Melanocyte of skin (primary cell): ENCODE data around the gene GJE1.

DNA sequence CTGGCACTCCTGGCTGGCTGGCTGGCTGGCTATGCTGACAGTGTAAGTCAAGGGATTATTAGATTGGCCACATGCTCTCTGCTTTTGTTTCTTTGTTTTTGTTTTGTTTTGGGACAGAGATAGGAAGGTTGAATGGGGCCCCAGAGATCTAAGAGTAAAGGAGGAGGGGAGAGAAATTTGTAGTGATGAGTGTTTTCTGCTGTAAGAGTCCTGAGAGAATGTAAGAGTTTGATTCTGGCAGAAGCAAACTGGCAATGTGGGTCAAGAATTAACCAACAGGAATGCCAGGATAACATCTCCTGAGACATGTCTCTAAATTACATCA, at the start of gene GJE1:
Gene GJE1, plus strand, starts transcription at position 73 of the 325 bp plus-strand sequence.
- CAGE, long polyA plus RNA, 2 experiments: no peak in any of the 2 experiments

DNA sequence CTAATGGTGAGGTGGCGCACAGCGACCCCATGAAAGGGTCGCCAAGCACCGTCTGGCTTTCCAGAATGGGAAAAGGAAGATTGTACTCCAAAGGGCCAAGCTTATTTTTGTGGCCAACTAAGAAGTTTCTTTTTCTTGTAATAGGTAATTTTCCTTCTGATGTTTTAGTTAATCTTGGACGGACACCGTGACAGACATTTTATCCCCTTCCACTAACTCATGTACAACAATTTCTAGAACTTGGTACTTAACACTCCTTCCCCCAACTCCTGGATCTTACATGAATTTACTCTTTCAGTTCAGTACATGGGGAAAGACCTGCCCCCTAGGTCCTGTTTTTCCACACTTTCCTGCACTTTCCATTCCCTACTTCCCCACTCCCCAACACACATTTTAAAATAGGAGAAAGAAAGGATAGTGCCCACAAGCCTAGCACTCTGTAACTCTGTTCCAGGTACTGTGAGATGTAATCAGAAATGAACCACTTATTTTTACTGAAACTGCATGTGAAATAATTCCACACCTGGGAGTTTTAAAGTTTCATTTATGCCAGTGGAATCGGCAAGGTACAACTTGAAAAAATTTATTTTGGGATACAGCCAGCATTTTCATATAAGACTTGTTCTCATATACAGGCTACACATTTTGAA, 1.3 kb downstream of the ADGRG6 start:
- CAGE, long polyA plus RNA, 2 experiments: no peak in any of the 2 experiments

GRCh38 chr6:142335291-142335933, 33.6 kb downstream of the ADGRG6 start:
- CAGE, long polyA plus RNA, 2 experiments: no peak in any of the 2 experiments

DNA sequence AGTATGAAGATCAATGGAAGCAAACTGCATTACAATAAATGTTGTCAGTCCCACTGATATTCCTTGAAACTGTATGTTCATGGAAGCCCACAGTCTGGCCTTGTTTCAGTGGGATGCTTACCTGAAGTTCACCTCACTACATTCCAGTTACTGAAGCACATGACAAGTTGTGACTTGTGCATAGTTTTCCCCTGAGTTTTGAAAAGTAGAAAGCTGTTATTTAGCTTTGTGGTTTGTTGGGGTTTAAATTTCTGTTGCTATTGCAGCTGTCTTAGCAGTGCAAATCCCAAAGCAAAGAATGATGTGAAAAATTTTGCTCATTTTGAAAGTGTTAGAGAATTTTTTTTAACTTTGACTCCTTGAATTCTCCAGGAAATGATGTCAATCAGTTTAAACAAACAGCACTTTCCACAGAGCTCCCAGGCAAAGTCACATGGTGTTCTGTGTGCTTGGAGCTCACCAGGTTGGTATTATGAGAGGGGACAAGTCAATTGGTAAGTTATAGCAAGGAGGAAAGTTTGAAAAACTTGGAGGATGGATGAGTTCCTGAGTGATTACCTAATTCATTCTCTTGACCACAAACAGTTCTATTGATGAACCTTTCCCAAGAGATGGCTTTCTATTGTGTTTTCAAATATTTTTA, 268.5 kb downstream of the ADGRG6 start:
- CAGE, long polyA plus RNA, 2 experiments: no peak in any of the 2 experiments

GRCh38 chr6:142801890-142802477, 143.0 kb downstream of the HIVEP2 start:
- CAGE, long polyA plus RNA, 2 experiments: no peak in any of the 2 experiments

DNA sequence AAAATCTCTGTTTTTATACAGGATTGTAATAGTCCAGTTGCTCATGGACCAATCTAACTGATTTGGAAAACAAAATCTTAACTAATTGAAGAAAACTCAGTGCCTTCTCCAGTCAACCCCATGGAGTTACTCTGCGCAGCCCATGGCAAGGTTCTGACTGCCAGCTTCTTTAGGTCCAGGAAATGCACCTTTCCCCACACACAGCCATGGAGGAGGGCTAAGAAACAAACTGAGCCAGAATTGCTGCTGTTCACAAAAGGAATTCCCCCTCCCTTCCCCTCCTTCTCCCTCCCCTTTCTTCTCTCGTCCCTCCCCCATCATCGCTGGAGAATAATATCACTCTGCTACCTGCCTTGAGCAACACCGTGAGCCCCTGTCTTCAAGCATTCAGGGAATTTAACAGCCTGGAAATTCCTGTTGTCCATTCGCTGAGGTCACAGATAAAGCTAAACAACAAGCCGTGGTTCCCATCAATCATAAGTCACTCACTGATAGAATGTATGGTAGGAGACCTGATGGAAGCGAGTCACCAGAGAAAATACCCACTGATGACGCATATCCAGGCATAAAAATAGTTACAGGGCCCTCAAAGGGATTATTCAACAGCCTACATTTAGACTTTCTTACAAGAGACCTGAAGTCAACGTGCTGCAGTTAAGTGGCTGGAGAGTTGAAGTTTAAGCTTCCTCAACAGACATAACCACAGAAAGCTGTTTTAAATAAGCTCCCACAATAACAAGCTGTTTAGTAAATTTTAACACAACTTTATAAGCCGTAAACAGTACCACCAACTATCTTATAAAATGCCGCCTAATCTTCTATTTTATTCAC, 59.7 kb downstream of the HIVEP2 start:
- CAGE, long polyA plus RNA, 2 experiments: no peak in any of the 2 experiments

GRCh38 chr6:142921981-142922536, 22.9 kb downstream of the HIVEP2 start:
- CAGE, long polyA plus RNA, 2 experiments: no peak in any of the 2 experiments

GRCh38 chr6:142948652-142948851, 3.6 kb upstream of the HIVEP2 start:
- CAGE, long polyA plus RNA, 2 experiments: no peak in any of the 2 experiments

DNA sequence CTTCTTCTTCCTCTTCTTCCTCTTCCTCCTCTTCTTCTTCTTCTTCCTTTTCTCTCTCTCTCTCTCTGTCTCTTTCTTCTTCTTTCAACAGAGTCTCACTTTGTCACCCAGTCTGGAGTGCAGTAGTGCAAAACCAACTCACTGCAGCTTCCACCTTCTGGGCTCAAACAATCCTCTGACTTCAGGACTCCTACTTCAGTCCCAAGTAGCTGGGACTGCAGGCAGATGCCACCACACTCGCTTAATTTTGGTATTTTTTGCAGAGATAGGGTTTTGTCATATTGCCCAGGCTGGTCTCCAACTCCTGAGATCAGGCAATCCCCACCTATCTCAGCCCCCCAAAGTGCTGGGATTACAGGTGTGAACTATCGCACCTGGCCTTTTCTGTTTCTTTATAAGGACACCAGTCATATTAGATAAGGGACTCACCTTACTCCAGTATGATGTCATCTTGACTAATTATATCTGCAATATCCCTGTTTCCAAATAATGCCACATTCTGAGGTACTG, 6.6 kb upstream of the AIG1 start:
- CAGE, long polyA plus RNA, 2 experiments: no peak in any of the 2 experiments

- CAGE, long polyA plus RNA, 2 experiments: no peak in any of the 2 experiments
Measured at GRCh38 chr6:143516593-143517139, 5.1 kb upstream of the FUCA2 start.

DNA sequence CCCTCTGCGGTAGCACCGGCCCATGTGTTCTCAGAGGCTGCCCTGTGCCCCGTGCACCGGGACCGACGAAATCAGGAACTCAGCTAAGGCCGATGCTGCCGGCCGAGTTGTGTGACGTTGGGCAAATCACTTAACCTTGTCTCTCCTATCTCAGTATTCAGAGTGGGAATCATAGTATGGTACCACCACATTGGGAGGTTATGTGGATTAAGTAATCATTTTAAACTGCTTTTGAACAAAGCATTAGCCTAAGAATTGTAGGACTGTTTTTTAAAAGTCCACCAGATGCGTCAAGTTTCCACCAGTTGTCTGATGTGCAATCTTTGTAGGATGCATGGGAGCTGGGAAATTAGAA, 26.6 kb upstream of the FUCA2 start:
- CAGE, long polyA plus RNA, 2 experiments: no peak in any of the 2 experiments

- CAGE, long polyA plus RNA, 2 experiments: no peak in any of the 2 experiments
Measured at GRCh38 chr6:143539844-143540574, 28.5 kb upstream of the FUCA2 start.

- CAGE, long polyA plus RNA, 2 experiments: no peak in any of the 2 experiments
Measured at GRCh38 chr6:143692095-143692580, 14.4 kb downstream of the PHACTR2 start.

GRCh38 chr6:143942063-143942716, 65.9 kb downstream of the PLAGL1 start:
- CAGE, long polyA plus RNA, 2 experiments: no peak in any of the 2 experiments

DNA sequence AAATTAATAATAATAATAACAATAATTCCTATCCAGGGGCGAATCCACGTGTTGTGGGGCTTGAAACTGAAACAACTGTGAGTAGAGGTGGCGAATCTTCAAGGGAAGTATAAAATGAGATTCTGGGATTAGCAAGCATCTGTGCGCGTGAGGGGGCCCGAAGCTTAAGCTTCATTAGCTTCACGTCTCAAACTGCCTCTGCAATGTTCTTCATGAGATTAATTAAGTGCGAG, 30.6 kb downstream of the SF3B5 start:
- CAGE, long polyA plus RNA, 2 experiments: no peak in any of the 2 experiments

- CAGE, long polyA plus RNA, 2 experiments: no peak in any of the 2 experiments
Measured at GRCh38 chr6:144150635-144151681, 641 bp downstream of the STX11 start.

DNA sequence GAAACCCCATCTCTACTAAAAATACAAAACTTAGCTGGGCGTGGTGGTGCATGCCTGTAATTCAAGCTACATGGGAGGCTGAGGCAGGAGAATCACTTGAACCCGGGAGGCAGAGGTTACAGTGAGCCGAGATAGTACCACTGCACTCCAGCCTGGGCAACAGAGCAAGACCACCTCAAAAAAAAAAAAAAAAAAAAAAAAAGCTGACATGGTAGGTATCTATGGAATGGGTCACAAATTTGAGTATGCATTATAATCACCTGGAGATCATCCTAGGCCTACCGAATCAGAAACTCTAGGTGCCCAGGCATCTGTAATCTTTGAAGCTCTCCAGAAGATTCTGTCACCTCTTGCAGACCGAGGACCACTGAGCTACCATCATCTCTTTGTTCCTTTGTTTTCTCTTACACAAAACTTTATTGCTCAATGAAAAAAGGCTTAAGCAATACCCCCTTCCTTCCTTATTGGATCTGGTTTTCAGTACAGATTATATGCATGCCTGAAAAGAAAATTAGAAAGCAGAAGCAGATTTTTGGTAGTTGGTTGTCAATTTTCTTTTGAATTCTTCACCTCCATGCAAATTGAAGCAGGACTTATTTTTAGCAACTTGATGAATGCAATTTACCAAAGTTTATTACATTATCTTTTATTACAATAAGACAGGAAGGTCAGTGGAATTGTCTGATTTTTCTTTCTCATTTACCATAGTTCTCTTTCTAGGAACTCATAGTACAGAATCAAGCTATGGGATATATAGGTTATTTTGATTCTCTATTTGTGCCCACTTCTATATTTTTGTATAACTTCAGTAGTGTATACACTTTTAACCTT, 31.3 kb downstream of the STX11 start:
- CAGE, long polyA plus RNA, 2 experiments: no peak in any of the 2 experiments

- CAGE, long polyA plus RNA, 2 experiments: no peak in any of the 2 experiments
Measured at GRCh38 chr6:144284071-144284524, 1.0 kb upstream of the UTRN start.

GRCh38 chr6:144325340-144325804, 40.2 kb downstream of the UTRN start:
- CAGE, long polyA plus RNA, 2 experiments: no peak in any of the 2 experiments

- CAGE, long polyA plus RNA, 2 experiments: no peak in any of the 2 experiments
Measured at GRCh38 chr6:144344736-144345315, 59.7 kb downstream of the UTRN start.